Rectum (tissue), 1 donor: ENCODE measurements around the genes OXSR1 and TTC21A.

DNA sequence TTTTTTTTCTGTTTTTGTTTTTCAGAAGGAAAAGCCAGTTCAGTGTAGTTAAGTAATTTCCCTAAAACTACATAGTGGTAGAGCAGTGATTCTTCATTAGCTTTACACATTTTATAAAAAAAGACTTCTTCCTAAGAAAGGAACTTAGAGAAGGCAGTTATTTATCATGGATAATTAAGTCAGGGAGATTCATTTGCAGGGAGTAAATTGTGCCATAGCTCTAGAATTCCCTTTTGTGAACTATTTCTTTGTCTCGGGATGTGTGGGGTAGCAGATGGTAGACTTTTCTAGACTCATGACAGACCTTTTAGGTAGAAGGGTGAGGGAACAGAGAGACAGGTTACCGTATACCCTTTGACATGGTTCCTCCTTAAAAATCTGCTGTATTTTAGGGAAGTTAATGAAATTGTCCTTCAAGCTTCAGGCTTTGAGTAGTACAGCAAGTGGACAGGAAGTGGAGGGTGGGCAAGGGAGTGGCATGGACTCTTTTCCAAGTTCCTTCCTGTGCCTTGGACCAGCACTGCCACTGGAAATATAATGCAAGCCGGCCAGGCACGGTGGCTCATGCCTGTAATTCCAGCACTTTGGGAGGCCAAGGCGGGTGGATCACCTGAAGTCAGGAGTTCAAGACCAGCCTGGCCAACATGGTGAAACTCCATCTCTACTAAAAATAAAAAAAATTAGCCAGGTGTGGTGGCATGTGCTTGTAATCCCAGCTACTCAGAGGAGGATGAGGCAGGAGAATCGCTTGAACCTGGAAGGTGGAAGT is 87.3 kb downstream of the GOLGA4 start:
- PRO-cap: no peak

DNA sequence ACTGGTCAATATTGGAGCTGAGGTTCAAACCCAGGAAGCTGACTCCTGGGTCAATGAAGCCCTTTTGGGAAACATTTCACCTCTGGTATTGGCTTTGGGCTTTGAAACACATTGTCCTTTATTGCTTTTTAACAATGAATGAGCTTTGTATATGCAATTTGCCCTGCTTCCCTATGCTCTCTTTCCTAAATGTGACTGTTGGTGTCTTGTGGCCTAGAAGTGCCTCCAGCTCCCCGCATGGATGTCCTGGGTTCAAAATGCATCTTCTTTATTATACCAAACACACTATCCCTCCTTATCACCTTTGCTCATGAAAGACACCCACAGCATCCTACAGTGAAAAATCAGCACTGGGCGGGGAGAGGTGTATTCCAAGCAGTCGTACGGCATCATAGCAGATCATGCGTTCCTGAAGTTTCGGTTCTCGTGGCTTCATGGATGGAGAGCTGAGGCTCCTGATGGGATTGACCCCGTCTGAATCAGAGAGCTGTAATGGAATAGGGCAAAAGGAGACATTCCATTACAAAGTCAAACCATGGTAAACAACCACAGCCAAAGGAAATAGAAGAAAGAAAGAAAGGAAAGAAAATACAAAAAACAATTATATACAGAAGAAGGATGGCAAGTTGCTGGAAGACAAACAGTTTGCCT is 19.4 kb upstream of the ITGA9 start:
- PRO-cap: no peak

GRCh38 chr3:37508870-37509496 is 57.0 kb downstream of the ITGA9 start:
- PRO-cap: no peak

GRCh38 chr3:37526436-37527118 is 74.6 kb downstream of the ITGA9 start:
- PRO-cap: no peak

- PRO-cap: no peak
Measured at GRCh38 chr3:37601523-37602384, 149.8 kb downstream of the ITGA9 start.

GRCh38 chr3:37856182-37856776 is 5.4 kb upstream of the CTDSPL start:
- PRO-cap: no peak

- PRO-cap: bidirectional peak, plus-strand start at chr3:37991465, minus-strand start at chr3:37991243
Measured at GRCh38 chr3:37990974-37991866, 634 bp downstream of the VILL start.

GRCh38 chr3:38039848-38040499 is 966 bp downstream of the DLEC1 start:
- PRO-cap: bidirectional peak, plus-strand start at chr3:38040191, minus-strand start at chr3:38040073; unidirectional peak, minus-strand start at chr3:38040355

DNA sequence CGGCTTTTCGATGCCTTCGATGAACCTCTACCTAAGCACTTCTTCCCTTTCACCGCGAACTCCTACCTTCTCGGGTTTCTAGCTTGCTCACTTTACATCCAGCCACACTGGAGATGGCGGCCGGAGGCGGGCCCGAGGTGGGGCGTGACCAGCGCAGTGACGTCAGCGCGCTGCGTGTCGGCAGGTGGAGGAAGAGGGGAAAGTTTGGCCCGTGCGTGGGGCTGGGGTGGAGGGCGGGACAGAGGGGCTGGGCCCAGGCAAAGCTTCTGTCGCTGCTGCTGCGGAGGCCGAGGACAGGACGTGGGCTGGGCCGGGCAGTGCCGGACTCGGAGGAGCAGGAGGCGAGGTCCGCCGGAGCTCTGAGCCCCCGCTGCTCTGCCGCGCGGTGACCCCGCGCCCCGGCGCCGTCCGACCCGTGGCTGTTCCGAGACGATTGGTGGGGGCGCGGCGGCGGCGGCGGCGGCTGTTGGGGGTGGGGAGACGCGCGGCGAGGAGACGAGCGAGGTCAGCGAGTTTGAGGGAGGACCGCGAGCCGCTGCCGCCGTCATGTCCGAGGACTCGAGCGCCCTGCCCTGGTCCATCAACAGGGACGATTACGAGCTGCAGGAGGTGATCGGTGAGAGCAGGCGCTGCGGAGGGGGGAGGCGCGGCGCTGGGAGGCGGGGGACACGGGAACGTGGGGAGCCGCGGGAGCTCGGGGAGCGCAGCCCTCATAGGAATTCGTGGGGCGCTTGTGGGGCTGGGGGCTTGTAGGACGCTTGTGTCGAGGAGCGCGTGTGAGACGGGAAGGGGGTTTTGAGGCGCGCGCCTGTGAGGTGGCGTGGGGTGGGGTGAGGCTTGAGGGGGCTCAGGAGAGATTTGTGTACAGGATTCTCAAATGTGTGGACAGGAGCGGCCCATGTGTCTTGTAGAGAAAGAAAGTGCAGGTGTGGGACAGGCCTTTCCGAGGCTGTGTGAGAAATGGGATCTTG is at the start of gene OXSR1:
Gene OXSR1, plus strand, starts transcription at position 207 of the 971 bp plus-strand sequence.
- PRO-cap: bidirectional peak, plus-strand start at position 241 of the sequence, minus-strand start at position 377 of the sequence; bidirectional peak, plus-strand start at position 511 of the sequence, minus-strand start at position 585 of the sequence

DNA sequence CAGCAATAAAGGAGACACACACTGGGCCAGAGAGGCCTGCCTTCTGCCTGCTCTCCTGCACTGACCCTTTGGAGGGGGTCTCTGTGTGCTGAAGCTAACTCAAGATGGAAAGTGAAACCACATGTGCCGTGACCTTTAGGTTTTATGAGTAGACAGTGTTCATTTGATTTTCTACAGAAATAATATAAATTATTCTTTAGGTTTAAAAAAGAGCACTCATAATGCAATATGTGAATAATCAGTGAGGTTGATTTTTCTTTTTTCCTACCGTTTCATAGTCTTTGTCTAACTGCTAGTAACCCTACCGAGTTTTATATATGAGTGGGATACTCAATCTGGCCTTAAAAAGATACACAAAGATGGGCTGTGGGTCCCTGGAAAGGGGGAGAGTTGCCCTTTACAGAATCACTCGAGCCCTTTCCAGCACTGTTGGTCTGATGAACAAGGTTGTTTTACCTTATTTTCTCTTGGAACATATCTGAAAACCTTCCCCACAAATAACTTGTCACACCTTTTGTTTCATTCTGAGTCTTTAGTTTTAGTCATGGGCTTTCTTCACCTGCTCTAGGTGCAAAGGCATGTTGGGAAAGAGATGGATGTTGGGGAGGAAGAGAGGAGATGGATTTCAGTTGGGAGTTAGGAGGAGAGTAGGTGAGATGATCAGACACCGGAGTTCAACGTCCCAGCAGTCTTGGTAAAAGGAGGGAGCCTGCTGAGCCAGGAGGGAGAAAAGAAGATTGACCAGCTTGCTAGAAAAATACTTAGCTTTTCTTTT is 11.6 kb upstream of the SLC22A13 start:
- PRO-cap: no peak

DNA sequence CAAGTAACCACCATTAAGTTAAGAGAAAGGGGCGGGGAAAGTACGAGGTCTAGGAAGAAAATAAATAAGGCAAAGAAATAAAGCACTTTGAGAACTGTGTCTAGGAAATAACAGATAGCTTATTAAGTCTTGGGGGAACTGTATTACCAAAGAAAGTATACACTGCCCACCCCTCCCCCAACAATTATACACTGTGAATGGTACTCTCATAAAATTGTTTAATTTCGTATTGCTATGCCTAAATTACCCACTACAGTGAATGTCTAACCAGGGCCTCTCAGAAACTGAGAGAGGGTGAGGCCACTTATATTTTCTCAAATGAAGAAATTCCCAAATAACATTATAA is 3.8 kb upstream of the ACVR2B start:
- PRO-cap: no peak

- PRO-cap: no peak
Measured at GRCh38 chr3:39093674-39094131, 13.7 kb downstream of the GORASP1 start.

GRCh38 chr3:39103939-39104138 is 3.6 kb downstream of the GORASP1 start:
- PRO-cap: no peak

DNA sequence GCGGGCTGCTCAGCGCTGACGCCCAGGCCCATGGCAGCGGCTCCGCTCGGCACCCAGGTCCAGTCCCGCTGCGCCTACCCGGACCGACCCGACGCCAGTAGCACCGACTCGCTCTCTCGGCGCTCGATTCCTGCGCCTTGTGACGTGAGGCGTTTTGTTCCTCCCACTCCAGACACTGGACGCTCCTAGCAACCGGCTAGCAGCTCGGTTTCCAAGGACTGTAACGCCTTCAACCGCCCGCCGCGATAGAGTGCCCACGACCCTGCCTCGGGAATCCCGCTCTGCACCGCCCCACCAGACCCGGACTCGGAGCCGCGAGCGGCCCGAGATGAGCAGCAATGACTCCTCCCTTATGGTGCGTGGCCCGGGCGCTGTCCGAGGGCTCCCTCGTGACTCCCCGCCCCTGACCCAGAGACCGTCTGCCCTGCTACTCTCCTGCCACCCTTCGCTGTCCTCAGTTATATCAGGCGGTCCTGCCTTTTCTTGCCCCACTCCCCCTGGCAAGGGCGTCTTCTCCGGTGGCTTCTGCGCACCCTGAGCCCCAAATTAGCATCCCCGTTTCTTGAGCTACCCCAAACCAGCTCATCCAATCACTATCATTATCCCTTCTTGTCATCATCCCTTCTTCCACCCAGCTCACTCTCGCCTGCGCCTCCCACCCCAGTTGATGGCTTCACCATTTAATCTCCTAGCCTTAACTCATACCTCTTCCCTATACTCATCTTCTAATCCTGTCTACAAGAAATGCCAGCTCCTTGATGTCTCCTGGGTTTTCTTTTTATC is at the start of gene TTC21A:
Gene TTC21A, plus strand, starts transcription at position 171 of the 783 bp plus-strand sequence.
- PRO-cap: bidirectional peak, plus-strand start at position 237 of the sequence, minus-strand start at position 70 of the sequence; bidirectional peak, plus-strand start at position 411 of the sequence, minus-strand start at position 330 of the sequence

GRCh38 chr3:39137921-39139008 is 15.1 kb downstream of the CSRNP1 start:
- PRO-cap: no peak

DNA sequence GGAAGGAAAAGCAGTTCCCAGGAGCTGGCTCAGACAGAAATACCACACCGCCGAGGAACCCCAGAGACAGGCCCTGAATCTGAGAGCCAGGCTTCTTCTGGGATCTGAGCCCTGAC is 2.3 kb downstream of the CSRNP1 start:
- PRO-cap: bidirectional peak, plus-strand start at position 36 of the sequence, minus-strand start outside the sequence

GRCh38 chr3:39250160-39250628 is 29.6 kb downstream of the CX3CR1 start:
- PRO-cap: no peak

GRCh38 chr3:39288352-39288920 is 8.6 kb upstream of the CX3CR1 start:
- PRO-cap: no peak

DNA sequence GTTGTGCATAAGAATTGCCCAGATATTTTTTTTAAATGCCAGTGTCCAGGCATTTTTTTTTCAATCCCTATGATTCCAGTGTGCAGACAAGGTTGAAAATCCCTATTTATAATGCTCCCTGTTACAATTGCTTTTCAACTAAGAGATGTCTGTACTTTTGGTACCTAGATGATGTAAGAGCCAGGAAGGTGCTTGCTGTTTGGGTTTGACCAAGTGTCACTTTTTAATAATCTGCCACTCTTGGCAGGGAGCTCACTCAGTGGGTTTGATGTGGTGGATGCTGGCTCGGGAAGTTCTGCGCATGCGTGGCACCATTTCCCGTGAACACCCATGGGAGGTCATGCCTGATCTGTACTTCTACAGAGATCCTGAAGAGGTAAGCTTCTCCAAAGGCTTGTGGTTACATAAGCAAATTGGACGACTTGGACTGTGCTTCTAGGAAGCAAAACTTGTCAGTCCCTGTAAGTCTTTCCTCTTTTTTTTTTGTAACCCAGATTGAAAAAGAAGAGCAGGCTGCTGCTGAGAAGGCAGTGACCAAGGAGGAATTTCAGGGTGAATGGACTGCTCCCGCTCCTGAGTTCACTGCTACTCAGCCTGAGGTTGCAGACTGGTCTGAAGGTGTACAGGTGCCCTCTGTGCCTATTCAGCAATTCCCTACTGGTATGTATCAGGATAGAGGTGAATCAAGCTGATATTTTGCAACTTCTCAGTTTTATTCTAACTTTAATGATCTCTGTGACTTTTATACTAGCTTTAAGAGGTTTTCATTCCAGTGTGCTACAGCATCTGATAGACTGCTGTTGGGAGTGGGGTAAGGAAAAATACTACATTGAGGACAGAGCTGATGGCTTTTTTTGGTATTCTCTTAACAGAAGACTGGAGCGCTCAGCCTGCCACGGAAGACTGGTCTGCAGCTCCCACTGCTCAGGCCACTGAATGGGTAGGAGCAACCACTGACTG is 5.2 kb downstream of the RPSA start:
- PRO-cap: no peak

DNA sequence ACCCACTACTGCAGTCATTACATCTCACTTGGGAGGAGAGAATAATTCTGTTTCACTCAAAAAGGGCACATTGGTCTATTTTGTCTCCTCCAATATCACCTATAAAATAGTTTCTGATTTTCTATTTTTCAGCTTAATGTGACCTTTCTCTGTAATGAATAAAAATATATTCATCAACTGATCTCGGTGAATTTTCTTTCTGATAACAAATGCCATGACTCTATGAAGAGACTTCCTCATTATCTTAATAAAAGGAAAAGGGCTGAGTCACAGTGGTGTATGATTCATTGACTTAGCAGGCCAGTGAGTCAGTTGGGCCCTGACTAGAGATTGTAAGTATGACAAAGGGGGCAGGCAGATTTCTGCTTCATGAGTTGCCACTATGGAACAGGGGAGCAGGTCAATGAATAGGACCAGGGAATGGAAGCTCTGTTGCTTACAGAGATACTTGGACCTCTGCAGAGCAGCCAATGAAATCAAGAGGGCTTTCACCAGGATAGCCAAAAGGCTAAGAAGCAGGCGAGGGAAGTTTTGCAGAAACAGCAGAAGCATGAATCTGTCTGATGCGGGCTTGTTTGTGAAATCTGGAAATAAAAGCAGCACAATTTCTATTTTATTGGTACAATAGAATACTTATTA is 170.1 kb upstream of the MYRIP start:
- PRO-cap: no peak